GM12878 (cell line): ENCODE measurements around a stretch of chr20.

- RAMPAGE, long total RNA = no peak
- RRBS, 2 experiments = 62 to 78% methylated on average over 3 of the region's 8 CpGs
CAGE:
- cytosol, long polyA minus RNA = no peak
- cytosol, long polyA plus RNA = no peak
- long polyA plus RNA = no peak
- nucleolus, long total RNA = no peak
- nucleus, long polyA plus RNA = no peak
- nucleus, long total RNA = no peak
These were observed 202.7 kb upstream of the CST7 start for GRCh38 chr20:24746476-24746700.

DNA sequence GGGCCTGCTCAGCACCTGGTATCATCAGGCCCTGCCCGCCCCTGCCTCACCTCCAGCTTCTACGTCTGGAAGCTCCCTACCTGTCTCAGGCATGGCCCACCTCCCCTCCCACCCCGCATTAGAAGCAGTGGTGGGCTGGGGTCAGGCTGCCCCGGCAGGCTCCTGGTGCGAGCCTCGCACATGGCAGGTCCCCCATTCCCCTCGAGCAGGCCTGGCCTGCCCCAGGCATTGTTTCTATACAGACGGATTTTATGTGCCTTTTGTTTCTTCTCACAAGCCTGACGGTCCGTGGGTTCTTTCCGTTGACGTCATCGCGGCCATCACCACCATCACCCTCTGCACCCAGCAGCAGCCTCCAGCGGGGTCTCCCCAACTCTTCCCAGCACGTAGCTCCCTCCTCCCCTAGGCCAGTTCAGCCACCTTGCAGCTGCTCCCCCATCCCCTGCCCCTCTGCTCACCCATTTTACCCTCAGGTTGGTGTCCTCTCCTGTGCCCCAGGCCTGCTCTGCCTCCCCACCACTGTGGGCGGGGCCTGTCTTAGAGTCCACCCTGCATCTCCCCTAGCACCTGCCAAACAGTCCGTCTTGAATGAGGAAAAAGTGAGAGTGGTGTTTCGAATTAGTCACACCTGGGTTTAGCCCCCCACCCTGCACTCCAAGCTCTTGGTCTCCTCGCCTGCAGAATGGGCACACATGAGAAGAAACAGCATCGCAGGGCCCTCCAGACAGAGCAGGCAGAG is 4.7 kb downstream of the CST7 start:
- RAMPAGE, long total RNA = no peak
- RRBS, 2 experiments = no CpG with 5 or more reads among the region's 21 CpGs
CAGE:
- cytosol, long polyA minus RNA = no peak
- cytosol, long polyA plus RNA = no peak
- long polyA plus RNA = no peak
- nucleolus, long total RNA = no peak
- nucleus, long polyA plus RNA = no peak
- nucleus, long total RNA = no peak

DNA sequence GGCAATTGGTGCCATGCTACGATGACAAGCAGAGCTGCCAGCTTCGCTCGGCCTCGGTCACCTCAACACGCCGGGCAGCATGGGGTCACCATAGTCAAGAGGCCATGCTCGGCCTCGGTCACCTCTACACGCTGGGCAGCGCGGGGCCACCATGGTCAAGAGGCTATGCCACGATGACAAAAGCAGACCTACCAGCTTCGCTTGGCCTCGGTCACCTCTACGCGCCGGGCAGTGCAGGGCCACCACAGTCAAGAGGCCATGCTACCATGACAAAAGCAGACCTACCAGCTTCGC is 12.2 kb downstream of the APMAP start:
- RAMPAGE, long total RNA = no peak
- RRBS, 2 experiments = no CpG with 5 or more reads among the region's 18 CpGs
CAGE:
- cytosol, long polyA minus RNA = no peak
- cytosol, long polyA plus RNA = no peak
- long polyA plus RNA = no peak
- nucleolus, long total RNA = no peak
- nucleus, long polyA plus RNA = no peak
- nucleus, long total RNA = no peak

DNA sequence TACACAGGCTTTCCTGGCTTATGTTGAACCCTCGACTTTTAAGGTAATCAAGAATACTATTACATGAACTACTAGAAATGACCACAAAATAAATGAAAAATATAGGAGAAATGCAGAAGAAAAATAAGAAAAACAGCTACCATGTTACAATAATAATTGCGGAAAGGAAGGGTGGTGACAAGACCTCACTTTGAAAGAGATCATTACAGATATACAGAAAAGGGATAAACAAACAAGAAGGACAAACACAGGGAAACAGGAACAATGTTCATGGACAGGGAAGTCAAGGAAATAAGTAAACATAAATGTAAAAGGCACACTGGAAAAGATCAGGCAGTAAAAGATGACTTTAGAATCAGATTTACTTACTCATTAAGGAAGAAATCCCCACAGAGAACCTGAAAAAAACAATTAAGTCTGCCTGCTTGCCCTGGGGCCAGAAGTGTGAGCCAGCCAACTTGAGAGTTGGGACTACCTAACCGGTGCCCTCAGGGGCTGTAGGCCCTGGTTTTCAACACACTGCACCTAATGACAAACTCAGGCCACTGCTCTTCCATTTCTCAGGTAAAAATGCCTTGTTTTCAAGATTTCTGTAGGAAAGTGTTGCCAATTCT is 1.8 kb downstream of the APMAP start:
- RAMPAGE, long total RNA = no peak
- RRBS, 2 experiments = no CpG with 5 or more reads among the region's 3 CpGs
CAGE:
- cytosol, long polyA minus RNA = no peak
- cytosol, long polyA plus RNA = no peak
- long polyA plus RNA = no peak
- nucleolus, long total RNA = no peak
- nucleus, long polyA plus RNA = no peak
- nucleus, long total RNA = no peak

DNA sequence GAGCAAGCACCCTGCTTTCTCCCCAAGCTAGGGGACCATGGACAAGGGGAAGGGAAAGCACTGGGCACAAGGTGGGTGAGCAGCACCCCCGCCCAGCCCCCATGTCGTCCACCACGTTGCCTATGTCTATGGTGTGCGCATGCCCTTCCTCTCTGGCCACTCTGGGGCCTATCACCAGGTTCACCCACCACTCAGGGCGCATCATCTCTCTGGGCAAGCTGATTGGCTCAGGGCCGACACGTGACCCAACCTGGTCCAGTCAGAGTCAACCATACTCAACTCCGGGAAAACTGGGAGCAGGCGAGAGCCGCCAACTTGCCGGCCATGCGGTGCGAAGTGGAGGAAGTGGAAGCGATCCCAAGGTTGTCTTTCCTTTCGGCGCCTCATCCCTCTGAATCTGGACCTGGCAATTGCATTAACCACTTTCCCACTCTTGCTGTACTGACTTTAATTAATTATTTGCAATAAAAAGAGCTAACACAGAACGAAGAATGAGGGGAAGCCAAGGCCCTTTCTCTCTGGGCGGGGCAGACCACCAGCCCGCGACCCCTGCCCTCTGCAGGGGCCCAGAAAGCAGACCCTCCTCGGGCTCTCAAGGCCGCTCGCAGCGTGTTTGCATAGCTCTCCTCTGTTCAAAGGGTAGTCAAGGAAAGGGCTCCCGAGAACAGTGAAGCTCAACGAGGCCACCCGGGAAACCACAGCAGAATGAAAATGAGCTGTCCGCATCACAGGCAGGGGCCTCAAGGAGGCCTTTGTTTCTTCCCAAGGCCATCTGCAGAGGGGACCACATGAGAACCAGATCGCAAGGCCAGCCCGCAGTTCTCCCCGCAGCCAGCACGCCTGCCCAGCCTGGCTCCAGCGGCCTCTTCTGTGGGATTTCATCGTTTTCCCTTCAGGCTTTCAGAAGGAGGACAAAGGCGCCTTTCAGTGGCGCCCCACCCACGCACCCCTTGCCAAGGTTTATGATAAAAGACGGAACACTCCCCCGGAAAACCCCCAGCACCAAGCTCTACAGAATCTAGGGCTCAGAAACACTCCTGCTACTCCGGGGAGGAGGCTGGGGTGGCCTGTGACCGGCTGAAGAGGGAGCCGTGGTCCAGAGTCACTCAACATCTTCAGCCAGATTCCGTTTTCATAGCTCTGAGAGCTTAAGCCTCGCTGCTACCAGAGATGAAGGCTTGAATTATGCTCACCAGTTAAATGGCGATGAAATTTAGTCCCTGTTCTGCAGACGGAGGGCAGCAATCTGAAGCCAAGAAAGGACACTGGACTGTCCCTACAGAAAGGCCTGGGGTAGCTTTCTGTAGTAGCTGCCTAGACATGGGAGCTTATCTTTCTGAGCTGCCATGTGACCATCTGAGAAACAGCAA is 25.4 kb downstream of the ACSS1 start:
- RAMPAGE, long total RNA = no peak
- RRBS, 2 experiments = no CpG with 5 or more reads among the region's 46 CpGs
CAGE:
- cytosol, long polyA minus RNA = no peak
- cytosol, long polyA plus RNA = no peak
- long polyA plus RNA = no peak
- nucleolus, long total RNA = no peak
- nucleus, long polyA plus RNA = no peak
- nucleus, long total RNA = no peak

DNA sequence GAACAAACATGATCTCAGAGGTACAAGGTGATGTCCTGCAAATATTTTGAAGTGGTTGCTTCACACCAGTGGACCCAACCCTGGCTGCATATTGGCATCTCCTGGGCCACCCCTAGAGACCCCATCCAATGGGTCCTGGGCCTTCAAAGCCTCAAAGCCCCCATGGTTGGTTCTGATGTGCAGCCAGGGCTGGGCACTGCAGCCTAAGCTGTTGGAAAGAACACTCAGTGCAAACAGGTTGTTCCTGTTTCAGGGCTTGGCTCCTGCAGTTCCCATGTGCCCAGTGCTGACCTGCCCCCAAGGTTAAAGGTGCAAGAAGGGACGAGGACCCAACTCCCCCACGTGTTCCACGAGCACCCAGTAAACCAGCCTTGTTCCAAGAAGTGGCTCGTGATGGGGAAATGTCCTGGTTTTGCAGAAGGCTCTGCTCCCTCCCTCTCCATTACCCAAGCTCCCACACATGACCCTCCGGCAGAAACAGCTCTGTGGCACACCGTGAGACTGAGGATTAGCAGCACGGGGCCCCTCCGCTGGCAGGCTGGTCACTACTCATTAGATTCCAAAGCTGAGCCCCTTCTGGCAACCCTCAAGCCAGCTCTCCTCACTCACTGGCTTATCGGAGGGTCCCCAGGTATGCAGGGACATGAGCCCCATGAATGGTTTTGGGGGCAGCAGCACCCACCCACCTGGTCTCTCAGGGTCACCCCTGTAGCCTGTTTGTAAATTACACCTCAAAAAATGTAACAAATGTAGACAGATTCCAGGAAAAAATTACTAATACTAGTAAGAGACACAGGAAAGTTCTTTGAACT is 9.4 kb downstream of the ACSS1 start:
- RAMPAGE, long total RNA = no peak
- RRBS, 2 experiments = no CpG with 5 or more reads among the region's 9 CpGs
CAGE:
- cytosol, long polyA minus RNA = no peak
- cytosol, long polyA plus RNA = no peak
- long polyA plus RNA = no peak
- nucleolus, long total RNA = no peak
- nucleus, long polyA plus RNA = no peak
- nucleus, long total RNA = no peak

GRCh38 chr20:25060078-25060326 is 2.1 kb upstream of the ACSS1 start:
- RAMPAGE, long total RNA = no peak
- RRBS, 2 experiments = no CpG with 5 or more reads among the region's 5 CpGs
CAGE:
- cytosol, long polyA minus RNA = no peak
- cytosol, long polyA plus RNA = no peak
- long polyA plus RNA = no peak
- nucleolus, long total RNA = no peak
- nucleus, long polyA plus RNA = no peak
- nucleus, long total RNA = no peak

GRCh38 chr20:25065009-25065526 is 7.1 kb upstream of the ACSS1 start:
- RAMPAGE, long total RNA = no peak
- RRBS, 2 experiments = no CpG with 5 or more reads among the region's 6 CpGs
CAGE:
- cytosol, long polyA minus RNA = no peak
- cytosol, long polyA plus RNA = no peak
- long polyA plus RNA = no peak
- nucleolus, long total RNA = no peak
- nucleus, long polyA plus RNA = no peak
- nucleus, long total RNA = no peak

- RAMPAGE, long total RNA = no peak
- RRBS, 2 experiments = no CpG with 5 or more reads among the region's 11 CpGs
CAGE:
- cytosol, long polyA minus RNA = no peak
- cytosol, long polyA plus RNA = no peak
- long polyA plus RNA = no peak
- nucleolus, long total RNA = no peak
- nucleus, long polyA plus RNA = no peak
- nucleus, long total RNA = no peak
These were observed 20.9 kb downstream of the ENTPD6 start for GRCh38 chr20:25216507-25216813.

GRCh38 chr20:25233042-25233436 is 14.8 kb upstream of the PYGB start:
- RAMPAGE, long total RNA = no peak
- RRBS, 2 experiments = no CpG with 5 or more reads among the region's 6 CpGs
CAGE:
- cytosol, long polyA minus RNA = no peak
- cytosol, long polyA plus RNA = no peak
- long polyA plus RNA = no peak
- nucleolus, long total RNA = no peak
- nucleus, long polyA plus RNA = no peak
- nucleus, long total RNA = no peak

DNA sequence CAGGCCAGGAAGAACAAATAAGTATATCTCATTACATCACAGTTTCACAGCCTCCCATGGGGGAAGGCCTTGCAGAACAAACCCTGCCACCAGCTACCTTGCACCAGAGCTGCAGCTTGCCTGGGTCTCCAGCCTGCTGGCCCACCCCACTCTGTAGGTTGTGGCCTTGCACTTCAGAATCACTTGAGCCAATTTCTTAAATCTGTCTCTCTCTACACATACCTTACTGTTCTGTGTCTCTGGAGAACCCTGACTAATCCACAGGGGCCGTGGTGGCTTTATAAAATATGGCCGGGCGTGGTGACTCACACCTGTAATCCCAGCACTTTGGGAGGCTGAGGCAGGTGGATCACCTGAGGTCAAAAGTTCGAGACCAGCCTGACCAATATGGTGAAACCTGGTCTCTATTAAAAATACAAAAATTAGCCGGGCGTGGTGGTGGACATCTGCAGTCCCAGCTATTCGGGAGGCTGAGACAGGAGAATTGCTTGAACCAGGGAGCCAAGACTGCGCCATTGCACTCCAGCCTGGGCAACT is 5.3 kb downstream of the PYGB start:
- RAMPAGE, long total RNA = no peak
- RRBS, 2 experiments = no CpG with 5 or more reads among the region's 8 CpGs
CAGE:
- cytosol, long polyA minus RNA = no peak
- cytosol, long polyA plus RNA = no peak
- long polyA plus RNA = no peak
- nucleolus, long total RNA = no peak
- nucleus, long polyA plus RNA = no peak
- nucleus, long total RNA = no peak

DNA sequence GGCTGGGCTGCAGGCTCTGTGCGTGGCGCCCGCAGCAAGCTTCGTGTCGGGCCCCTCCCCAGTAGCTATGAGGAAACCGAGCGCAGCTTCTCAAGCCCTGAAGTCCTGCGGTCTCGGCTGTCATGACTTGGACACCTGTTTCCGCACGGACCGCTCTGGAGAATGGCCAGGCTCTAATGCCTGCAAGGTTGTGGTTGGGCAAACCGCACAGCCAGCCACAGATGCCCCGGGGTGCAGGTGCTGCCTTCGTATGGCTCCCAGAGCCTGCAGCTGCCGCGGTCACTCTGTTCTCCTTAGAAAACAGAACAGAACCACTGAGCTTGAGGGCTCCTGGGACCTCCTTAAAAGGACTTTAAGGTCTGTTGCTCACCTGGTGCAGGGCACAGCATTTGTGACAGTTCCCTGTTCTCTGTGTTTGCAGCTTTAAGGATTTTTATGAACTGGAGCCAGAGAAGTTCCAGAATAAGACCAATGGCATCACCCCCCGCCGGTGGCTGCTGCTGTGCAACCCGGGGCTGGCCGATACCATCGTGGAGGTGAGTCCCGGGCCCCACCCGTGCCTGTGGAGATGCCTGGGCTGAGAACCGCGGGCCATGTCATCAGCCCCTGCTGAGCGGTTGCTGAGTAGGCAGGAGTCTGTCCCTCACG is 33.9 kb downstream of the PYGB start:
- RAMPAGE, long total RNA = no peak
- RRBS, 2 experiments = no CpG with 5 or more reads among the region's 28 CpGs
CAGE:
- cytosol, long polyA minus RNA = no peak
- cytosol, long polyA plus RNA = no peak
- long polyA plus RNA = no peak
- nucleolus, long total RNA = no peak
- nucleus, long polyA plus RNA = no peak
- nucleus, long total RNA = no peak

- RAMPAGE, long total RNA = no peak
- RRBS, 2 experiments = no CpG with 5 or more reads among the region's 14 CpGs
CAGE:
- cytosol, long polyA minus RNA = no peak
- cytosol, long polyA plus RNA = no peak
- long polyA plus RNA = no peak
- nucleolus, long total RNA = no peak
- nucleus, long polyA plus RNA = no peak
- nucleus, long total RNA = no peak
These were observed 49.2 kb downstream of the PYGB start for GRCh38 chr20:25296736-25297859.

DNA sequence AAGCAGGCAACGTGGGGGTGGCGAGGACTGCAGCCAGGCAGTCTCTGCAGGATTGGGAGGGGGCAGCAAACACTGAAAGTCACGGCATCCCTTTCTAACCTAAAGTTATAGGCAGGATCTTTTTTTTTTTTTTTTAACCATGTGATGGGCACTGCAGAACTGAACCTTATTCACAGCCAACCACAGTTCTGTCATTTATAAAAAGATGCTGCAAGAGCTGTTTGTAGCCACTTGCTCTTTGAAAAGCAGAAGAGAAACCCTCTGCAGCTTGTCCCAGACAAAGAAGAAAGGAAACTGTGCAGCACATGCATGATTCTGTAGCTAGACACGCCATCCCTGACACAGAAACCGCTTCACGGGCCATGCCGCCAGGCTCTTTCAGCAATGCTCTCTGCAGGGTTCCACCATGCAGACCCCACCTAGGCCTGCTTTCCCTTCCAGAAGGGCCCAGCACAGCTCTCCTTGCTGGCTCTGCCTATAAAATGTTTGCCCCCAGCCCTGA is 70.7 kb downstream of the PYGB start:
- RAMPAGE, long total RNA = no peak
- RRBS, 2 experiments = no CpG with 5 or more reads among the region's 7 CpGs
CAGE:
- cytosol, long polyA minus RNA = no peak
- cytosol, long polyA plus RNA = no peak
- long polyA plus RNA = no peak
- nucleolus, long total RNA = no peak
- nucleus, long polyA plus RNA = no peak
- nucleus, long total RNA = no peak

GRCh38 chr20:25532555-25533597 is 52.5 kb downstream of the NINL start:
- RAMPAGE, long total RNA = no peak
- RRBS, 2 experiments = no CpG with 5 or more reads among the region's 21 CpGs
CAGE:
- cytosol, long polyA minus RNA = no peak
- cytosol, long polyA plus RNA = no peak
- long polyA plus RNA = no peak
- nucleolus, long total RNA = no peak
- nucleus, long polyA plus RNA = no peak
- nucleus, long total RNA = no peak

DNA sequence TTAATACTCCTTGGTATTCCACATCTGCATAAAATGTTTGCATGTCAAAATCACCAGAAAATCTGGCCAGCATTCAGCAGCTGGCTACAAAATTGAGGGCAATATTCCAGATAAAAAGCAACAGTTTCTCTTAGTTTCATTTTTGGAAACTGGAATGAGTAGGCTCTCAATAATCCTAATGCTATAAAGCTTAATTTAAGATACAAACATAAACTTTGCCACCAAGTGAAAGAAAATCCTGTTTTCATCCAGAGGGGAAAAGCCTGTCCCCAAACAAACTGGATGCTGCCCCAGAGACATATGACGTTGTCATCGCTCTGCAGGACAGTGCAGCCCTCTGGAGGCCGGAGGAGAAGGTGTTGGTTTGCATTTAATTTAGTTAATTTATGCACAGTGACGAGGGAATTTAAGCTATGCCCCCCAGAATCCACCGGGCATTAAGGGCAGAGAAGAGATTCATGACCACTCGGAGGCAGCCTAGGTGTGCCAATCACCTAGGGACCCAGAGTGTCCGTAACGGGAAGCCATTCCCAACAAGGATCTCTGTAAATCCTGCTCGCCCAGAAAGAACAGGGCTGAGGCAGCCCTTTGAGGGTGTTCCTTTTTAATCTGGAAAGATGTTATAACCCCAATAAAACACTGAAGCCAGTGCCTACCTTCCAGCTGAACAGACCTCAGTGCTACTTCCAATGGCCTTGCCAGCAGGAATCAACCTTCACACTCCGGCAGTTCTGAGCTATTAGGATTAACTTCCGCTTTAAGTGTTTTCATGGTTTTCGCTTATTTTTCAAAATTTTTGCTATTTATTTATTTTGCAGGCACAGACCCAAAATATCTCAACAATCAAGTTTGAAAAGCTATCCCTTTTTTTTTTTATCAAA is 45.0 kb downstream of the NINL start:
- RAMPAGE, long total RNA = no peak
- RRBS, 2 experiments = 0 to 8% methylated on average over 1 of the region's 12 CpGs
CAGE:
- cytosol, long polyA minus RNA = no peak
- cytosol, long polyA plus RNA = no peak
- long polyA plus RNA = no peak
- nucleolus, long total RNA = no peak
- nucleus, long polyA plus RNA = no peak
- nucleus, long total RNA = no peak

GRCh38 chr20:25695630-25696417 is 829 bp downstream of the ZNF337 start:
- RAMPAGE, long total RNA = no peak
- RRBS, 2 experiments = 0% methylated on average over 4 of the region's 32 CpGs; no CpG with 5 or more reads in 1 of the 2 experiments
CAGE:
- cytosol, long polyA minus RNA = no peak
- cytosol, long polyA plus RNA = no peak
- long polyA plus RNA = no peak
- nucleolus, long total RNA = no peak
- nucleus, long polyA plus RNA = no peak
- nucleus, long total RNA = no peak

- RAMPAGE, long total RNA = start-site peak on the plus strand at chr20:26009803-26009876, 458 and 543 reads in 2 replicates
- RRBS, 2 experiments = no CpG with 5 or more reads among the region's 28 CpGs
CAGE:
- cytosol, long polyA minus RNA = no peak
- cytosol, long polyA plus RNA = start-site peak on the plus strand at chr20:26009775-26009821, 23 and 18 reads in 2 replicates
- long polyA plus RNA = start-site peak on the plus strand at chr20:26009776-26009866, 12 and 28 reads in 2 replicates
- nucleolus, long total RNA = start-site peak on the plus strand at chr20:26009771-26009876, 43 reads
- nucleus, long polyA plus RNA = start-site peak on the plus strand at chr20:26009772-26009855, 25 and 31 reads in 2 replicates
- nucleus, long total RNA = no peak
These were observed 312.8 kb upstream of the ZNF337 start for GRCh38 chr20:26009348-26009979.

DNA sequence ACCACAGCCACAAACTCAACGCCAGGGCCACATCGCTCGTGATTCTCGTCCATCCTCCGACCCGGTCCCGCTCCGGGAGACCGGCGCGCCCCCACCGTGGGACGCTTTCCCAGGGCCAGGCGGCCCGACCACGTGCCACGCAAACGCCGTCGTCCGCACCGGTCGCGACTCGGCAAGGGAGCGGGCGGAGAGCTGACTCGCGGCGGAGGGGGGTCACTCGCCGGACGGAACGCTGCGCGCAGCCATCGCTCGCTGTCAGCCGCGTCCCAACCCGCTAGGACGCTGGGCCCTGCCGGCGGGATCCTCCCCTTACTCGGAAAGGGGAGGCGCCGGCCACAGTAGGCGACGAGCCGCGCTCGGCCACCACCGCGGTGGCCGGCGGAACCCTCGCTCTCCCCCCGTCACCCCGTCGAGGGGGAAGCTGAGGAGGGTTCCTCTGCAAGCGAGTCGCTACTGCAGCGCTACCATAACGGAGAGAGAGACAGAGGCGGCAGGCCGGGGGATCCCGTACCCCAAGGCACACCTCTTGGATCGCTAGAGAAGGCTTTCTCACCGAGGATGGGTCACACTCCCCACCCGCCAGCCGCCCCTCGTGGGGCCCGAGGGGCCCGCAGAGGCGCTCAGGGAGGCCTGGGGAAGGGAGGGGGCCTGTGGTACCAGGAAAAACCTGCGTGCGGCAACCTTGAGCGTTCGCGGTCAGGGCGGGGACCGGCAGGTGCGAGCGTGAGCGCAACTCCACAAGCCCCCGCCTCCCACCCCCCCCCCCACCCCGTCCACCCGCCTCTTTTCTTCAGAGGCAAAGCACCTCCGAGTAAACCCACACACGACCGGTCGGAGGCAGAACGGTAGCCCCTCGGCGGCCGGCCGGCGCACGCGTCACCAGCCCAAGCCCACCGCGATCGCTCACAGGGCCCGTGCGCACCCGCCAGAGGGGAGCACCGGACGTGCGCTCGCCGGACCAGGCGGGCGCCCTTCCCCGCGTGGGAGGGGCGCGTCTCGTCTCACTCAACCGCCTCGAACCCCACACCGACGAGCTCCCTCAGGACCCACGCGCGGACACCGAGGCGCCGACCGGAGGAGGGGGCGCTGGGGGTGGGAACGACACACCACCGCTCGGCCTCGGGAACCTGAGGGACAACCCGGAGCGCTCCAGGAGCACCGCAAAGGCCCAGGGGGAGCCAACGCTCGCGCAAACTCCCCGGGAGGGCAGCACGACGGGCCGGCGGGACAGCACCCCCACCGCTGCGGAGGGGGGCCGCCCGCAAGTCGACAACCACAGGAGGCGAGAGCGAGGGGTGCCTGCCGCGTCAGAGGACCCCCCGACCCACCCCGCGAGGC is 512.2 kb upstream of the ZNF337 start:
- RAMPAGE, long total RNA = no peak
- RRBS, 2 experiments = 38 to 47% methylated on average over 91 of the region's 157 CpGs
CAGE:
- cytosol, long polyA minus RNA = no peak
- cytosol, long polyA plus RNA = no peak
- long polyA plus RNA = no peak
- nucleolus, long total RNA = start-site peak on the minus strand centred at position 1,189 of the sequence, 96 bp wide, 32 reads
- nucleus, long polyA plus RNA = no peak
- nucleus, long total RNA = no peak

DNA sequence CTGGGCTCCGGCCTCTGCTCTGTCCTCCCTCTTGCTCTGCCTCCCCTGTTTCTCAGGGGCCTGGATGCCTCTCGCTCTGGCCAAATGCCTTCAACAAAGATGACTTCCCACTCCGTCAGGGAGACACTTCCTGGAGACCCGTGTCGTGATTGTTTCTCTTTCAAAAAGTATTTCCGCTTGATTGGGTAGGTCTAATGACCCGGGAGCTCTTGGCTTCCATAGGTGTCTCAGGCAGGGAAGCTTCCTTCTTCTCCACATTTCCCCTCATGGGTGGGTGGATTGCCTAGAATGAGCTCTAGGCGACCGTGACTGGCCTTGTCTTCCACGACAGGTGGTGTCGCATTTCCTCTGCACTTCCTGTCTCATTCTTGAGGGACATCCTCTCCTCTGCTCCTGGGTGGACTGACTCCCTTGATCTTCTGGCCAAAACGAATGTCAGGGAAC is 974.6 kb upstream of the DEFB115 start:
- RAMPAGE, long total RNA = no peak
- RRBS, 2 experiments = no CpG with 5 or more reads among the region's 12 CpGs
CAGE:
- cytosol, long polyA minus RNA = no peak
- cytosol, long polyA plus RNA = no peak
- long polyA plus RNA = no peak
- nucleolus, long total RNA = no peak
- nucleus, long polyA plus RNA = no peak
- nucleus, long total RNA = no peak